SJCRH30 (cell line): ENCODE measurements around the genes ZNF536, NUDT19 and SLC7A9.

- RAMPAGE, long total RNA: no peak
These were observed 6.6 kb downstream of the C19orf12 start for GRCh38 chr19:29708145-29709204.

- RAMPAGE, long total RNA: no peak
These were observed 32.4 kb downstream of the CCNE1 start for GRCh38 chr19:29844206-29844622.

DNA sequence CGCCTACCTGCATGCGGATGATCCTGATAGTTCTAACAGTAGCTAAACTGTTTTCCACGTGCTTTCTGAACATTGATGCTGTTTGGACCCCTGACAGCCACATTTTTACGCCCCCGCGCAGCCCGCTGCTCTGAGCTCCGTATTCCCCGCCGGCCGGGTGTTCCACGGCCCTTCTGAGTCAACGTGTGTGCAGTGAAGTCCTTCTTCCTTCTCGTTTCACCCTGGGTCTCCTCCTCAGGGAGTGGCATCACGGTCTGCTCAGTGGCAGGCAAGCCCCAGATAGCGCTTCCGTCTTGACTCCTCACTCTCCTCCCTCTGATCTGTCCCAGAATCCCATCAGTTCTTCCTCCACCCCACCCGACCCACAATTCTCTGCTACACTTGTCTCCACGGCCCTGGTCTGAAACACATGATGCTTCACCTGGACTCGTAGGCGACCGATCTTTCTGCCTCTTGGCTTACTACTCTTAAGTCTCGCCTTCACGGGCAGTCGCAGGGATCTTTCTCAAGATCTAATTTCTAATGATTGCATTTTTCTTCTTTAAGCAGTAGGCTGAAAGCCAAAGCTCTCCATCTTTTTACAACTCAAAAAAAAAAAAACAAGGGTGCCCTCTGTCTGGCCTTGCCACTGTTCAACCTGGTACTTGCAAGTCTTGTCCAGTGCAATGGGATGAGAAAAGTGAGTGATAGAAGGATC is 33.9 kb downstream of the CCNE1 start:
- RAMPAGE, long total RNA: no peak

DNA sequence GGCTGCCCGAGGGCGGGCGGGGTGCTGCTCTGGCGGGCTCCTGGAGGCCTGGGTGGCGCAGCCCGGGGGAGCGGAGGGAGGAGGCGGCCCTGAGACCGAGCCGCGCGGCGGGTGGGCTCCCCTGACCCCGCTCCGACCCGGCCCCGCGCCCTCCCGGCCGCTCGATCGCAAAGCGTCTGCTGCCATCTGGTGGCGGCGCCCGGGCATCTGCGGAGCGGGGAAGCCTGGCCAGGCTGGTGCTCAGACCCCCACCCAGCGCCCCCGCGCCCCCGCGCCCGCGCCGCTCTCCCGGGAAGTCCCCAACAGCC is 61.7 kb downstream of the CCNE1 start:
- RAMPAGE, long total RNA: no peak

- RAMPAGE, long total RNA: no peak
These were observed 70.0 kb downstream of the URI1 start for GRCh38 chr19:30011936-30012488.

- RAMPAGE, long total RNA: no peak
These were observed 144.3 kb upstream of the ZNF536 start for GRCh38 chr19:30227580-30228584.

DNA sequence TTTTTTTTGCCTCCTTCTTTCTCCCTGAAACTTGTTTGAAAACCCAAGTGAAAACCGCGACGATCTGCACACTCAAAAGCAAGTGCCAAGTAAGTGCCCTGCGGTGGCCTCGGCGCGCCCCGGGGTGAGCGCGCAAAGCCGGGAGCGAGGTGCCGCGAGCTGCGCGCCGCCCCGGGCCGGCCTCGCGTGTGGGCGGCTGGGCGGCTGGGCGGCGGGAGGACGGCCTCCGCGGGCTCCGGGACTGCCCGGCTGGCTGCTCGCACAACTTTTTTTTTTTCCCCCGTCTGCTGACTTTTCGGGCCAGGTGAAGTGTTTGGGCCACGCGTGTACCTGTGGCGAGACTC is 143.6 kb upstream of the ZNF536 start:
- RAMPAGE, long total RNA: no peak

GRCh38 chr19:30372048-30372544 is at the start of gene ZNF536:
ZNF536 (plus strand) TSS chr19:30372384.
- RAMPAGE, long total RNA: no peak

DNA sequence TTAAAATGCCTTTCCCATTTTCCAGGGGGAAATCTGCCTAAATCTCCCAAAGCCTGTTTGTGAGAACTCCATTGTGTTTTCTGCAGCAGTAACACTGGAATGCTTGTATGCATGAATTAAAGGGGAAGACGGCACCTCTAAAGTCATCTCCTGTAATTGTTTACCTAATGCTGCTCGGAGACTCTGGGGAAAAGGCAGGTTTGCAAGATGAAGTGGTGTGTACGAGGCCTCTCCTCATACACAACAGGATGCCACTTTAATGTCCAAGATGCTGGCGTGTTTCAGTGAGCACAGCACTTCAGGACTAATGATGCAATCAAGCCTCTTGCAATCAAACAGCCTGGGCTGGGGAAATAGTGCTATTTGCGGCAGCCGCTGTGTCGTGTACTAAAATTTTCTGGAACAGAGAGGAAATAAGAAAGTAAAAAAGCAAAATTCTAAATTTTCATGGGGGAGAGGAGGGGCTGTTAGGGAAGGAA is 33.0 kb downstream of the TSHZ3 start:
- RAMPAGE, long total RNA: no peak

GRCh38 chr19:31339267-31339799 is 9.9 kb downstream of the TSHZ3 start:
- RAMPAGE, long total RNA: no peak

DNA sequence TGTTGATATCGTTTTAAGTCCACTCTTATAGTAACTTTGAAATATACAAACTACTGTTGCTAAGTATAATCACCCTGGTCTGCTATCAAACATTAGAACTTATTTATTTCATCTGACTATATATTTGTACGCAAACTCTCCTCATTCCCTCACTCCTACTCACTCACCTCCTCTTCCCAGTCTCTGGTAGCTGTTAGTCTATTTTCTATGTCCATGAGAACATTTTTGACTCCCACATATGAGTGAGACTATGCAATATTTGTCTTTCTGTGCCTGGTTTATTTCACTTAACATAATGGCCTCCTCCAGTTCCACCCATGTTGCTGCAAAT is 486.0 kb upstream of the ZNF507 start:
- RAMPAGE, long total RNA: no peak

GRCh38 chr19:32404783-32405417 is 670 bp upstream of the DPY19L3 start:
- RAMPAGE, long total RNA: no peak

GRCh38 chr19:32581586-32582257 is 732 bp downstream of the PDCD5 start:
- RAMPAGE, long total RNA: no peak

- RAMPAGE, long total RNA: no peak
These were observed at the start of gene NUDT19 for GRCh38 chr19:32691494-32692896. NUDT19 (plus strand) TSS chr19:32691821.

DNA sequence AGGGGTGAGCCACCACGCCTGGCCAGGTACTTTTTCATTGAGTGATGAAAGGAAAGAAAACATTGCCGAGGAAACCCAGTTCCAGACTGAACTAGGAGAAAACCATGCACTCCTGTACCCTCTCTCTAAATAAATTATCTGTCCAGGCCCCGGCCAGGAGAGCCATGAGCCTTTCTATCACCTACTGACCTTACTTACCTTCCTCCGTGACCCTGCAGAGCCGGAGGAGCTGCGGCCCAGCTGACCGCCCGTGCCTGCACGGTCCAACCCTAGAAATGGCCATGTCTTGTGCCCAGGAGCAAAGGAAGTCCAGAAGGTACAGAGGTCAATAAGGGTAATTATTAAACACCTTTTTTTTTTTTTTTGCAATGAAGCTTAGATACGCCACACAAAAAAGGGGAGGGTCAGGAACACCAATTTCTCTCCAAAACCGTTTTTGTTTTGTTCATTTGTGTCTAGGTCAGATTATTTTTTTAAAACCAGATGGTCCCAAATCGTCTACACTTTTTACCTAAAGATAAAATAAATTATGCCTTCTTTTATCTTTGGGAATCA is at the start of gene SLC7A9:
Gene SLC7A9, minus strand, starts transcription at position 280 of the 555 bp plus-strand sequence.
- RAMPAGE, long total RNA: no peak

DNA sequence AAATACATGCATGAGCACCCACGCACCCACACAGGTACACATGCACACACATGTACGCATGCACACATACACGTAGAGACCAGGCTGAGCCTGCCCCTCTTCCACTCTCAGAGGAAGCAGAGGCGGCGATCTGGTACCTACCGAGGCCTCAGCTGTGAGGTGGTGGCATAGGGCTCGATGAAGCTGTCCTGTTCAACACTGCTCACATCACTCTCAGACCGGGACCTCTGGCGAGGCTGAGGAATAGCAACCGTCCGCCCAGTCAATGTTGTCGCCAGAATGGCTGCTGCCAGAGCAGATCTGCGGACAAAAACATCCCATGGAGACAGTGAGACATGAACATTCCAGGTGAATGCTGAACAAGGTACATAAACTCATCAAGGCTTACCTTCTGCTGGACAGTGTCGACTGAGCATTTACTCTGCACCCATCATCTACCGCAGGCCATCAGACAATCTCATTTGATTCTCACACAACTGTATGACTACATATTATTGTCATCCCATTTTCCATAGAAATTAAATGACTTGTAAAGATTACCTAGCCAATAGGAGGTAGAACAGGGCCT is 11.9 kb downstream of the CEP89 start:
- RAMPAGE, long total RNA: no peak

GRCh38 chr19:33267511-33268359 is 34.6 kb downstream of the CEBPA start:
- RAMPAGE, long total RNA: no peak

DNA sequence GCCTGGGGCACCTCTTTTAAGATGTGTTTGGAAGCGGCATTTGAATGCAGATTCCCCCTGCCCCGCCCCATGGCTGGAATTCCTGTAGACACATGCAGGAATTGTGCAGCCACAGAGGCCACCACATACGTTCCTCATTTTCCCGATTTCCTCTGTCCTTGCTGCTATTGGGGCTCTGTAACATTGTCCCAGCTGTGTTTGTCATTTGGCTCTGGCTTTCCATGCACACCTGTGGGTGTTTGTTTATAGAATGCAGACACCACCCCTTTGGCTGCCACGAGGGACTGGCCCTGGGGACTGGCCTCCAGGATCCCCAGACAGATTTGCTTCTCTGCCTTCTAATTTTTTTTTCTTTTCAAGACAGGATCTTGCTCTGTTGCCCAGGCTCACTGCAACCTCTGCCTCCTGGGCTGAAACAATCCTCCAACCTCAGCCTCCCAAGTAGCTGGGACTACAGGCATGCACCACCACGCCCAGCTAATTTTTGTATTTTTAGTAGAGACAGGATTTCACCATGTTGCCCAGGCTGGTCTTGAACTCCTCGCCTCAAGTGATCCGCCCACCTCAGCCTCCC is 16.2 kb downstream of the CEBPA start:
- RAMPAGE, long total RNA: no peak

- RAMPAGE, long total RNA: no peak
These were observed 919 bp downstream of the CEBPA start for GRCh38 chr19:33301294-33301935.

DNA sequence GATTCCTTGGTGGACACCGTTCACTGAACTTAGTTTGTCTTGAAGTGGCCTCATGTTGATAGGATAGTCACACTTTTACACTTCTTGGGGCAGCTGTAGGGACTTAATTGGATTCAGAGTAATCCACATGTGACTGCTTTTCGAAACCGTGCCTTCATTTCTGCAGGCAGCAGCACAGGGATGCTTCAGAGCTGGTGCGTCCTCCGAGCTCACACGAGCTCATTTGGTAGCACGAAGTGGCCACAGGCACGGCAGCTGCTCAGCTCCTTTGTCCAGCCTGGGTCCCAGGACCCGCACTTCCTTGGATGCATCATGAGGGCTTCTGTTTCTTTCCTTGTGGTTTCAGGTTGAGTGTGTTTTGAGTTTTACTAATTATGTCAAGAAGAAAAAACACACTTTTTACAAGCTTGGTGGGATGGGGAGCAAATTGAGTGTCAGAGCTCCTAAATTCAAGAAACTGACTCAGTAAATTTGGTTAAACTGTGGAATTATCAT is 4.6 kb downstream of the CEBPG start:
- RAMPAGE, long total RNA: no peak